Glomerular endothelial cell (primary cell): ENCODE measurements around a stretch of chr16.

DNA sequence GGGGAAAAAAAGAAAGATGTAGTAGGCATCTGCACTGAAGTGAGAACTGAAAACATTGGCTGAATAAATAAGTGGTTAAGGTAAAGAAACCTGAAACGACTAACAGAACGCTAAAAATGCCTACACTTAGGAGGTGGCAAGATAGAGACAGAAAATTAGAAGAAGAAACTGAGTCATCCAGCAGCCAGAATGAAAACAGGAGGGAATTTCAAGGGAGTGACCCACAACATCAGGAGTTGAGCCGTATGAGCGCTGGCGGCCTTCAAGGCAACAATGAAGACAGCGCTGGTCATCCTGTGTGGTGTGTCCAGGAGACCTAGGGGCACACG lies 36.3 kb downstream of the ERCC4 start:
- RAMPAGE, long total RNA: no peak

DNA sequence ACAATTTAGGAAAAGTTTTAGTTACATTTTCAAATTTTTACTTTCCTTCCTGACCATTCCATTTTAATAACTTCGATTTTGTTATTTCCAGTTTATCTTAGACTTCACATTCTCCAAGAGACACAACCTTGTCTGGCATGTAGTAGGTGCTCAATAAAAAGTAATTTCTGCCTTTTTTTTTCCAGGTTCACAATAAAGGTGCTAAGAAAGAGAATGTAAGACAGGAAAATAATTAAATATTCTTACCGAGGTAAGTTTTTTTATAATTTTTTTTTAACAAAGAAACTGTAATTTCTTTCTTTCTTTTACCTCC lies 7.9 kb downstream of the MRTFB start:
- RAMPAGE, long total RNA: no peak

DNA sequence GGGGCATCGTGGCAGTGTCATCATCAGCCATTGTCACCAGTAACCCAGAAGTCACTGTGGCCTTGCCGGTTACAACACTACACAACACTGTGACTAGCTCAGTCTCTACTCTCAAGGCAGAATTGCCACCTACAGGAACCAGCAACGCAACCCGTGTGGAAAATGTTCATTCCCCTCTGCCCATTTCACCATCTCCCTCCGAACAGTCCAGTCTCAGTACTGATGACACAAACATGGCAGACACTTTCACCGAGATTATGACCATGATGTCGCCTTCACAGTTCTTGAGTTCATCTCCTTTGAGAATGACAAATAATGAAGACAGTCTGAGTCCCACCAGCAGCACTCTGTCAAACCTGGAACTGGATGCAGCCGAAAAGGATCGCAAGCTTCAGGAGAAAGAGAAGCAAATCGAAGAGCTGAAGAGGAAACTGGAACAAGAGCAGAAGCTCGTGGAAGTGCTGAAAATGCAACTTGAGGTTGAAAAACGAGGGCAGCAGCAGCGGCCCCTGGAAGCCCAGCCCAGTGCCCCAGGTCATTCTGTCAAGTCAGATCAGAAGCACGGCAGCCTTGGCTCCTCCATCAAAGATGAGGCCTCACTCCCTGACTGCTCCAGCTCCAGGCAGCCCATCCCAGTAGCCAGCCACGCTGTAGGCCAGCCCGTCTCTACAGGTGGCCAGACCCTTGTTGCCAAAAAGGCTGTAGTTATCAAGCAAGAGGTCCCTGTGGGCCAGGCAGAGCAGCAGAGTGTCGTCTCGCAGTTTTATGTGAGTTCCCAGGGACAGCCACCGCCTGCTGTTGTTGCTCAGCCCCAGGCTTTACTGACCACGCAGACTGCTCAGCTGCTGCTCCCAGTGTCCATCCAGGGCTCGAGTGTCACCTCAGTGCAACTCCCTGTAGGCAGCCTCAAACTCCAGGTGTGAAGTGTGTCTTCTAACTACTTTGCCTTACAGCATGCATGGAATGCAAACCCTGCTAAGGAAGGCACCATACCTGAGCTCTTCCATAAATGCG lies 175.8 kb downstream of the MRTFB start:
- RAMPAGE, long total RNA: no peak

- RAMPAGE, long total RNA: no peak
Measured at GRCh38 chr16:14355184-14355634, 274.9 kb downstream of the PARN start.

- RAMPAGE, long total RNA: no peak
Measured at GRCh38 chr16:14418676-14419360, 211.2 kb downstream of the PARN start.

- RAMPAGE, long total RNA: no peak
Measured at GRCh38 chr16:14505809-14506325, 124.2 kb downstream of the PARN start.

GRCh38 chr16:14640567-14641018 lies 7.8 kb downstream of the BFAR start:
- RAMPAGE, long total RNA: no peak

- RAMPAGE, long total RNA: no peak
Measured at GRCh38 chr16:14856839-14857533, 23.5 kb downstream of the NOMO1 start.

- RAMPAGE, long total RNA: no peak
Measured at GRCh38 chr16:15016211-15016669, 39.6 kb downstream of the NTAN1 start.

DNA sequence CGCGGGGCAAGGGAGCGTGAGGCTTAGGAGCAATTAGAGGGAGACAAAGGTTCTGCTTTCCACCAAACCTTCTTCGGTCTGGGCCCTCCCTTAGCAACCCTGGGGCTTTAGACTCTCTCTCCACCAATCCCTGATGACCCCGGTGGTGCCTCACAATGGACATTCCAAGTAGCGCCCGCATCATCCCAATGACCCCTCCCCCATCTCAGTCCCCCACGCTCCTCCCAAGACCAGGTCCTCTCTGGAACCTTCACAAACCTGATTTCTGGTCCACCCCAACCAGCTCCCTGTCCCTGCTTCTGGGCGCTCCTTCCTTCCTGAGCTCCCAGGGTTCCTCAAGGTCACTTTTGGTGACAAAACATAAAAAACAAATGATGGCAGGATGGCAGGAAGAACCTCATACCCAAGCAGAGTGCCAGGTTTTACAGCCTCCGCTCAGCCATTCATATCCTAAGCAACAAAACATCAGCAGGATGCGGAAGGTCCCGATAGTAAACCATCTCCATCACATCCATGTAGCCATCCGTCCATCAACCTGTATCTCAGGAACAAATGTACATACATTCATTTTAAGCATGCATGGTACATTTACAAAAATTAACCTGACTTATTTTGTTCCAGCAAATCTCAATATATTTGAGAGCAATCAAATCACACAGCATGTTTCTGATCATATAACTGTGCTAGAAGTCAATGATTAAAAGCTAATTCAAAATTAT lies 29.1 kb upstream of the RRN3 start:
- RAMPAGE, long total RNA: no peak

DNA sequence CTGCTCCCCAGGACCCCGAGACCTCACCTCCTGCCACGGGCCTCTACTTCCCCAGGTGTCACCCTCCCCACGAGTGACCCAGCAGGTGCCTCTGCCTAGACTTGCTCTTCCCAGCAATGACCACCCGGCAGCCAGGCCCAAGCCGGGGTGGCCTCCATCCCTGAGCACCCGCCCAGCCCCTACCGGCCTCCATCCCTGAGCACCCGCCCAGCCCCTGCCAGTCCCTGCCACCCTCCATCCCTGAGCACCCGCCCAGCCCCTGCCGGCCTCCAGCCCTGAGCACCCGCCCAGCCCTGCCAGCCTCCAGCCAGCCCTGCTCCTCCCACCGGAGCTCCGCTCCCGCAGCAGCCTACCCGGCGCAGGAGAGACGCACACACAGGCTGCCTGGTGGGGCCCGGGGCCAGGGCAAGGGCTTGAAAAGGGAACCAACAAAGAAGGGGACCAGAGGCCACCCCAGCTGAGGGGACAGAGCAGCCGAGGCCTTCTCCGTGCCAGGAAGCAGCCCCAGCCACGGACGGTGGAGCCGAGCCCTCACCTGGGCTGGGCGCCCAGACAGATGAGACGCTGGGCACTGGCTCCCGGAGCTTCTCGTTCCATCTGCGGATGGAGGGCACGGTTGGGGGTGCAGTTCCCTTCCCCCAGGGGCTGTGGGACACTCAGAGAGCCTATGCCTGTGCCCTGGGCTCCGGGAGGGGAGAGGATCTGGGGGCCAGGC lies 47.0 kb upstream of the RRN3 start:
- RAMPAGE, long total RNA: no peak

DNA sequence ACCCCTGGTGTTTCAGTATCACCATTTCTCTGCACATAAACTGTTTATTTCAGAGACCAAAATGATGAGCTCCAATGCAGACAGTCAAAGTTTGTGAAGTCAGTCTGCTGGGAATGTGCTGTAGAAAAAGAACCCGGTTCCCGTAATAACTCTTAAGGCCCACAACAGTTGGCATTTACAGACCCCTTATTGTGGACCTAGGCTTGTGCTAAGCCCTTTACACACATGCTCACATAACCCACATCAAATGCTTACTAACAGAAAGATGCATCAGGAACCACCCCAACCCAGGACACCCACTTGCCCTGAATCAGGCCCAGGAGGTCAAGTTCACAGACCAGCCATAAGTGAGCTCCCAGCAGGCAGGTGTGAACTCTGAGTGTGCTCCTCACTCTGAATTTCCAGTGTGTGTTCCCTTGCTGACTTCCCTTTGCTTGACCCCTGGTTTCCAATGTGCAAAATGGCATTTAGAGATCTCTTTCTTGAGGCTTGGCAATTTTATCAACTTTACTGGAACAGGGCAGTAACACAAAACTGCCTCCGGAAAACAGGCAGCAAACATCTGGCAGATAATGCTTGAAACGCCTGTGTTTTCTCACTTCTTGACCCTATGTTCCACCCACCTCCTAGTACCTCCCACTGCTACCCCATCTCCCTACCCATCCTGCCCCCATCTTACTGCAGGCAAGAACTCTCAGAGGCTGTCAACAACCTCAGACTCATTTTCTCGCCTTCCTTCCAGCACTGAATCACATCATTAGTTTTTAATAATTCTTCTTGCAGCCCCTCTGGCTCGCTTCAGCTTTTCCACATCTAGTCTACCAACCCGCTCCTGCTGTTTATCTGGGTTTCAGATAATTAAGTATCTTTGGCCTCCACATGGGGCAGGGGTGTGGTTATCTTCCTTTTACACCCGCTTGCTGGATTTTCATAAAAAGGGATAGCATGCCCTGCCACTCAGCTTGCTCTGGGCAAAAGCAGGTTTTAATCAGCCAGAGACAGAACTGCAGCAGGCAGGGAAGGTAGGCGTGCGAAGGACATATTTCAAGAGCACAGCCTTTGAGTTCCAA lies 87.2 kb downstream of the BMERB1 start:
- RAMPAGE, long total RNA: no peak

DNA sequence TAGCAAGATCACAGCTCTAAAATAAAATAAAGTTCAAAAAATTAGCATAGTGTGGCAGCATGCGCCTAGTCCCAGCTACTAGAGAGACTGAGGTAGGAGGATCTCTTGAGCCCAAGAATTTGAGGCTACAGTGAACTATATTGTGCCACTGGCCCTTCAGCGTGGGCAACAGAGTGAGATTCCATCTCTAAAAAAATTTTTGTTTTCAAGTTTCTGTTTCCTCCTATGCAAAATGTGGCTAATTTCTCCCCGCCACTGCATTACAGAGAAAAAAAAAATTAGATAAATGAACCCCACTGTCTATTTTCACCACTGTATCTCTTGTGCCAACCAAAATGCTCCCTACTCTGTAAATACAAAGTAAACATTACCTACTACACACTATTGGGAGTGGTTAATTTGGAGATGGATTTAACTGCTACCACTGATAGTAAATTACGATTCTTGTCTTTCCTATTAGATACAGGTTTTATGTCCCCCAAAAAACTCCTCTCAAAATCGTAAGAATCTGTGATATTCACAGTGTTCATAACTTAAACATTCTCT lies 2.0 kb downstream of the MARF1 start:
- RAMPAGE, long total RNA: no peak

DNA sequence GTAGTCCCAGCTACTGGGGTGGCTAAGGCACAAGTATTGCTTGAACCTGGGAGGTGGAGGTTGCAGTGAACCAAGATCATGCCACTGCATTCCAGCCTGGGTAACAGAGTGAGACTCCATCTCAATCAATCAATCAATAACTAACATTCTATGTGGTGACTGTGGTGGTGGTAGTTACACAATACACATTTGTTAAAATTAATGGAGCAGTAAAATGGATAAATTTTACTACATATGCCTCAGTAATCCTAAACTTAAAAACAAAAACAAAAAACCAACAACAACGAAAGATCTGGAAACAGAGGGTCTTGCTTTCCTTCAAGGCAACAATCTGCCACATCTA lies 78.0 kb downstream of the NDE1 start:
- RAMPAGE, long total RNA: no peak

DNA sequence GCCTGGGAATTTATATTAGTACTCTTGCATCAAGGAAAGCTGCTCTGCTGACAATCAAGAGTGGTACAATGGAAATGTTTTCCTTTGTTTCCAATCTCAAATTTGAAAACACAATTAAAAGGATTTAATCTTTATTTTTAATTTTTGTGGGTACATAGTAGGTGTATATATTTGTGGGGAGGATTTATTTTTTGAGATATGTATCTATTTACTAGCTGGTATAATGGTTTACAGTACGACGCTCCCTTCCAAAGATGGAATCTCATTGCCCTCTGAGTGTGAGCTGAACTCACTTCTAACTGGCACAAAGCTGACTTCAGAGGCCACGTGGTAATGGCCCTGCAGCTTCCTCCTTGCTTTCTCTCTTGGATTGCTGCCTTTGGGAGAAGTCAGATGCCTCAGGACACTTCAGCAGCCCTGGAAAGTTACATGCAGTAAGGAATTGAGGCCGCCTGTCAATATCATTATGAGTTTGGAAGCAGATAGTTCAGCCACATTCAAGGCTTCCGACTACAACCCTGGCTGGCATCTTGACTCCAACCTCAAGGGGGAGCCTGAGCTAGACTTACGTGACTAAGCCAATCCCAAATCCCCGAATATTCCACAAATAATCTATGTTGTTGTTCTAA lies 13.8 kb downstream of the CEP20 start:
- RAMPAGE, long total RNA: no peak

DNA sequence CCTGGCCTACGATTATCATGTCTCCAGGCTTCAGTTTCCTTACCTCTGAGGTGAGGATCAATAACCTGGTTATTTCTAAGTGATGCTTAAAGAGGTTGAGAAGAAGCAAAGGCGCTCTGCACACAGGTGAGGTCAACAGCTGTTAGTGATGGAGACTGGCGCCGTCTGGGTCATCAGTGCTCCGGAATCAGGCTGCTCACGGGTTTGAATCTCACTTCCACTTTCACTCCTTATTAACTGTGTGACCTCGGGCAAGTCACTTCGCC lies 735 bp upstream of the ABCC1 start:
- RAMPAGE, long total RNA: no peak

DNA sequence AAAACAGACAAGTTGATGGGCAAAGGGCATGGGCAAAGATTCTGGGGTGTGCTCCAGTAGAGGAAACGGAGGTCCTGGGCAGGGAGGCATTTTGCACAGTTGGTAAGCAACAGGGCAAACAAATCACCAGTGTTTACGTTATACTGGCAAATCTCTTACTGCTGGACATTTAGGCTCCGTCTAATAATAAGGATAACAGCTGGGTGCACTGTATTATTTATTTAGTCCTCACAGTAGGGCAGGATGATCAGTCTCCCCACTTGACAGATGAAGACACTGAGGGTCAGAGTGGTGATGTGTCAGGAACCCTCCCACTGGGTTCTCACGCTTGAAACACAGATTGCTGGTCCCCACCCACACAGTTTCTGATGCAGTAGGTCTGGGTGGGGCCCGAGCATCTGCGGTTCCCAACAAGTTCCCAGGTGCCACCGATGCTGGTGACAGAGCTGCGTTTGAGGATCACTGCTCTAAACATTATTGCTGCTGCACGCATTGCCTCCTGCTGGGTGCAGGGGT lies 75.7 kb downstream of the ABCC1 start:
- RAMPAGE, long total RNA: no peak

- RAMPAGE, long total RNA: no peak
Measured at GRCh38 chr16:16133836-16134560, 89.3 kb downstream of the ABCC6 start.

DNA sequence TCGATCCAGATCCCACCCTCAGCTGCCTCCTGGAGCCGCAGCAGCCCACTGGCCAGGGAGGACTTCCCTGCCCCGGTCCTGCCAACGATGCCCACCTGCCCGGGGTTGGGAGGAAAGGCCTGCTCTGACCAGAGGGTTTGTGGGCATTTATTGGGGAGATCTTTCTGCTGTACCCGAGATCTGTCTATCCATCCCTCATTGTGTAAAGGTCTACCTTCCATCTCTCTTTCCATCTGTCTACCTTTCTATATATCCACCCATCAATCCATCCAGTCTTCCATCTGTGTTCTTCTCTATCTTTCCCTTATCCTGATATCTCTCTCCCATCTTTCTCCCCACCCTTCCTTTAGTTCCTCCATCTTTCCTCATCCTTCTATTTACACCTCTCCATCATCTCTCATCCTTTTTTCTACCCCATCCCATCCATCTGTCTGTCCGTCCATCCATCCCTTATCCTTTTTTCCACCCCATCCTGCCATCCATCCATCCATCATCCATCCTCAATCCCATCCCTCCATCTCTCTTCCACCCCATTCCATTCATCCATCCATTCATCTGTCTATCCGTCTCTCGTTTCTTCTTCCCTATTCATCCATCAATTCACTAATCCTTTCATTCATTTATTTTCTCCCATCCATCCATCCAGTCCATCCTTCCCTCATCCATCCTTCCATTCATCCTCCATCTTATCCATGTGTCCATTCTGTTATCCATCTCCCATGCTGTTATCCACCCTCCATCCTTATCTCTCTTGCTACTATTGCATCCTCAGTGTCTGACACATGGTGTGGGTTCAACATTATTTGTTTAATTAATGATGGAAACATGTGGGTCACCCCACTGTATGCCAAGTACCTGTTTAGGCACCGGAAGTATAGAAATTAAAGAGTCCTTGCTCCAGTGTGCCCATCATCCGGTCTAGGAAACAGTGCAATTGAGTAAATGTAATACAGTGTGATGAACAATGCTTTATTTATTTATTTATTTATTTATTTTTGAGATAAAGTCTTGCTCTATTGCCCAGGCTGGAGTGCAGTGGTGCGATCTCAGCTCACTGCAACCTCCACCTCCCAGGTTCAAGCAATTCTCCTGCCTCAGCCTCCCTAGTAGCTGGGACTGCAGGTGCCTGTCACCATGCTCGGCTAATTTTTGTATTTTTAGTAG lies 68.0 kb downstream of the ABCC6 start:
- RAMPAGE, long total RNA: no peak

DNA sequence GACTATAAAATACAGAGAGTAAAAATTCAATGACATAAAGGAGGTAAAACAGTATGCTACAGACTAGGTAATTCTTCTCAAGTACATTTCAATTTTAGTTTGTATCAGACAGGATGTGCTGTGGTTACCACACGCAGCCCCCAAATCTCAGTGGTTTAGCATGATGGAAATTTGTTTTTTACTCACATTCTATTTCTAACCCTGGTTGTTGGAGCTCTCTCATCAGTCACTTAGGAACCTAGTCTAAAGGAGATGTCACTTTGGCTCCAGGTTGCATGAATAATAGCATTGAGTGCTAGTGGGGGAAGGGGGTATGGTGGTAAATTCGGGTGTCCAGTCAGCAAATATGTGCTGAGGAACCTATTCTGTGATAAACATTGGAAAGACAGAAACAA lies 444.0 kb downstream of the XYLT1 start:
- RAMPAGE, long total RNA: no peak